Neural cell (in vitro differentiated cells): ENCODE measurements around the genes CYP4A22, STIL and SLC5A9.

- RAMPAGE, long total RNA: no peak
Measured at GRCh38 chr1:46804069-46804794, 5.4 kb downstream of the CYP4B1 start.

GRCh38 chr1:47136965-47137619, at the start of gene CYP4A22:
CYP4A22 (plus strand) TSS chr1:47137441.
- RAMPAGE, long total RNA: no peak

DNA sequence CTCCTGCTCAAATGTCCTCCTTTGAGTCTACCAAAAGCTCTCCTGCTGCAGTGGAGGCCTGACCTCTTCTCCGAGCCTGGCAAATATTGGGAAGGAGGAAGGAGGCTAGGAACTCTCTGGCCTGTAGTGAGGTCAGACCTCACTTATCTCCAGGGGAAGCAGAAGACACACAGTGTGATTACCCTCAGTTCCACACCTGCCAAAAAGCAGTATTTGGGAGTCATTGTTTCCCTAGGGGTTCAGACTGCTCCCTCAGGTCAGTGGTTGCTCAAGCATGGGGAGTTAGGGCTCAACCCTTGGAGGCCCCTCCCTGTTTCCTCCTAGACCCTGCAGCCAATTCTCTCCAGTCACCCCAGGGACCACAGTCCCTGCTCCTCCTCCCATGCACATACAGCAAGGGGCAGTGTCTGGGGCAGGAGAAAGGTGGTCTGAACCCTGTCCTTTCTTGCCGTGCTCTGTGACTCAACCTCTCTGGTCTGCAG, 1.2 kb downstream of the PDZK1IP1 start:
- RAMPAGE, long total RNA: no peak

DNA sequence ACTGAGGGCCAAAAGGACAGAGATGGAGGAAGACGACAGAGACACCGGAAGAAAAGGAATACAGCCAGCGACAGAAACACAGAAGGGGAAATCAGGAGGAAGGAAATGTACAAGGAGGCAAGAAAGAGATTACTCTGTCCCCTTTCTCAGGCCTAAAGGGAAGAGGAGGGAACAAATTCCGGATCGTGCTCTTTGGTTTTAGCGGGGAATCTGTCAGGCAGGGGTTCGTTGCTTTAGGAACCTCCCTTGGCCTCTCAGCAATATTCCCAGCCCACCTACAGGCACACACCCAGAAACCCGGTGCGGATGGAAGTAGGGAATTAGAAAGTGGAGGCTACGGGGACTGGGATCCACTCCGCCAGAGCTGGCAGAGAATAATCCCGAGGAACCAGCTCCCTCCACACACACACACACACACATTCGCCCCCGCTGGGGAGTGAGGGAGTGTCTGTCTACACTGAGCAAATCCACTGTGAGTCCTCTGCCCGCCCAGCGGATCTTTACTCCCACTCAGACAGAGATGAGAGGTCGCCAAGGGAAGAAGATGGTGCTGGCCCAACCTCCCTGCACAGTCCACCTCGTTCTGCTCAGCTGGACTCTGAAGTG, 5.8 kb downstream of the TAL1 start:
- RAMPAGE, long total RNA: no peak

GRCh38 chr1:47234924-47235853, 3.2 kb upstream of the TAL1 start:
- RAMPAGE, long total RNA: no peak

DNA sequence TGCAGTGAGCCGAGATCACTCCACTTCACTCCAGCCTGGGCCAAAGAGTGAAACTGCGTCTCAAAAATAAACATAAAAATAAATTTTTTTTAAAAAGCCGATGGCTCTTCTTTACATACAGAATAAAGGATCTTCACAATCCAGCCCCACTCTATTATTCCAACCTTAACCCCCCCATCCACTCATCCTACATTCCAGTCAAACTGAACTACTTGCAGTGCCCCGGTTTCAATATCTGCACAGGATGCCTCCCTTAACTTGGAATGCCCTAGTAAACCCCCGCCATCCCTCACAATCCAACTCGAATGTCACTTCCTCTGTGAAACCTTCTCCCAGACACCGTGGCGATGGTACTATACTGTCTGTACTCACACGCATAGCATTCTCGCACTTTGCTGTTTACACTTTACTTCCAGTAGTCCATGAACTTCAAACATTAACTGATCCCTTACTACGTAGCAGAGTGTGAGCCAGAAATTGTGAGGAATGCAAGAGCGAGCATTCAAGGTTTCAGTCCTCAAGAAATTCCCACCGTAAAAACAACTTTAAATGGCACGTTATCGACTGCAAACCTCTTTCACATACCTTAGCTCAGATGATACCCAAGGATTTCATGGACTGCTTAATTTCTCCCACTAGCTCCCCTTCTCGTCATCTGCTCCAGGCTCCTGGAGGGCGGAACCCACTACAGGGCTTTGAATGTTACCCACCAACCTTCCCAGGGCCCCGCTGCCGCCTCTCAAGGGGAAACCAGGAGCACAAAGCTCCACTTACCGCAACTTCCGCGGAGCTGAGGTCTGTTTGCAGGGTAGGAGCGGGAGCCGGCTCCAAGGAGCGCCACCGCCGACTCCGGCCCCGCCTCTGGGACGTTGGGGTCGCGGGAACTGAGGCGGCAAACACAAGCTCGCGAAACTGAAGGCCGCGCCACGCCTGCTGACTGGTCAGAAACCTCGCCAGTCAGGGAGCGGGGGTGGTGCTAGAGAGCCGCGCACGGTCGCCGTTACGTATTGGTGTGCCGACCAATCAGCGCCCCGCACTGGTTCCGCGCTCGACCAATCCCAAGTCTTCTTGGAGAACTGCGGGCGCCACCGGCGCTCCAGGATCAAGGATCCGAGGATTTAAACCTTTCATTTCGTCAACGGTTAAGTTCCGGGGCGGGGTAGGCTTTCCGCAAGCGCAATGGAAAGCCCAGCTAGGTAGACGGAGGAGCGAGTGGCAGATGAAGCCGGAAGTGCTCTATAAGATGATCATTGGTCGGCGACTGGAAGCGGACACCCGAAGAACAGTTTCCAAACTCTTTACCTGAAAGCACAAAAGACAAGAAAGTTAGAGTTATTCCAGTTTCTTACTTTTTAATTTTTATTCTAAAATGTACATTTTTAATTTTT, at the start of gene STIL:
Gene STIL, minus strand, starts transcription at position 886 of the 1,388 bp plus-strand sequence.
- RAMPAGE, long total RNA: no peak

- RAMPAGE, long total RNA: no peak
Measured at GRCh38 chr1:47443977-47444634, 6.3 kb downstream of the FOXD2 start.

- RAMPAGE, long total RNA: no peak
Measured at GRCh38 chr1:47477981-47478537, 40.2 kb downstream of the FOXD2 start.

DNA sequence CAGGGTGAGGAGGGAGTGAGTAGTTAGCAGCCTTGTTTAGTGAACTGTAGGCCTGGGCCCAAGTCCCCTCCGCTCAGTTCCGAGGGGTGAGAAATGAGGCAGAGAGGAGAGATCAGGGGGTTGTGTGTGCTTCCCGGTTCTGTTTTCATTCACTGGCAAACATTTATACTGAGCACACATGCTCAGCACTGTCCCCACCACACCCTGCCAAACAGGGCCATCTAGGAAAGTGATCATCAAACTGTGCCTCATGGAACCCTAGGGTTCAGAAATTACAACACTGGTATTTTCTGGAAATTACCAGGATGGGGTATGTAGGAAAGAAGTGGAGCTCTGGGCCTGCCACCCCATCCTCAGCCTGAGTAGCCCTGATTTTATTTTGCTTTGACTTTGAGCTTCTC, 84.0 kb downstream of the FOXD2 start:
- RAMPAGE, long total RNA: no peak

DNA sequence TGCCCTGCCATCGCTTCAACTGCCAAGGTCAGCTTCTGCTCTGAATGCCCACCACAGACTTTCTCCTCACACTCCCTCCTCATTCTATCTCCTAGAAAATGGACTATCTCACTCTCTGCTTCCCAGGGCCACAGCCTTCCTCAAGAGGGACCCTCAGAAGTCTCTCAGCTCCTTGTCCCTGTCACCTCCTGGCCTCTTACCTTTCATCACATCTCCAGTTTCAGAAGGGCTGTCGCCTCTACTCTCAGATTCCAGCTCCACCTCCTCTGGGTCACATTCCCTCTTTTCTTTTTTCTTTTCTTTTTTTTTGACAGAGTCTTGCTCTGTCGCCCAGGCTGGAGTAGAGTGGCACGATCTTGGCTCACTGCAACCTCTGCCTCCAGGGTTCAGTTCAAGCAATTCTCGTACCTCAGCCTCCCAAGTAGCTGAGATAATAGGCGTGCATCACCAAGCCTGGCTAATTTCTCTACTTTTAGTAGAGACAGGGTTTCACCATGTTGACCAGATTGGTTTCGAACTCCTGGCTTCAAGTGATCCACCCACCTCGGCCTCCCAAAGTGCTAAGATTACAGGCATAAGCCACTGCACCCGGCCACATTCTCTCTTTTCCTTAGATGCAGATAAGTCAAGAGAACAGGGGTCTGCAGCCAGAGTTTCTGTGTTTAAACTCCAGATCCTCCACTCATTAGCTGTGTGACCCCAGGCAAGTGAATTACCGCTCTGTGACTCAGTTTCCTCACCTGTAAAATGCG, 16.3 kb downstream of the TRABD2B start:
- RAMPAGE, long total RNA: no peak

GRCh38 chr1:48214222-48215196, 8.0 kb upstream of the SLC5A9 start:
- RAMPAGE, long total RNA: no peak

DNA sequence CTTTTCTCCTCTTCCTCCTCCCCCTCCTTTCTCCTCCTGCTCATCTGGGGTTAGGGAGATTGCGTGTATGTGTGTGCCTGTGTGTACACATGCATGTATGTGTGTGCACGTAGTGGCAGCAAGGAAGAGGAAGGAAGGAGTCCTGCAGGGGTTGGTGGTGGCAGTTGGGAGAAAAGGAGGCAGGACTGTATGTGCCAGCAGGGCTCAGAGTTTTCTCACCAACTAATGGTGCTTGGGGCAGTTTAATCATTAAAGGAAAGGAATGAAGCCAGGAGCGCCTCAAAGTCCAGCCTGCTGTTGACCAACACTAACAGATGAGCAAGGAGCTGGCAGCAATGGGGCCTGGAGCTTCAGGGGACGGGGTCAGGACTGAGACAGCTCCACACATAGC, at the start of gene SLC5A9:
Gene SLC5A9, plus strand, starts transcription at position 294 of the 391 bp plus-strand sequence.
- RAMPAGE, long total RNA: no peak

DNA sequence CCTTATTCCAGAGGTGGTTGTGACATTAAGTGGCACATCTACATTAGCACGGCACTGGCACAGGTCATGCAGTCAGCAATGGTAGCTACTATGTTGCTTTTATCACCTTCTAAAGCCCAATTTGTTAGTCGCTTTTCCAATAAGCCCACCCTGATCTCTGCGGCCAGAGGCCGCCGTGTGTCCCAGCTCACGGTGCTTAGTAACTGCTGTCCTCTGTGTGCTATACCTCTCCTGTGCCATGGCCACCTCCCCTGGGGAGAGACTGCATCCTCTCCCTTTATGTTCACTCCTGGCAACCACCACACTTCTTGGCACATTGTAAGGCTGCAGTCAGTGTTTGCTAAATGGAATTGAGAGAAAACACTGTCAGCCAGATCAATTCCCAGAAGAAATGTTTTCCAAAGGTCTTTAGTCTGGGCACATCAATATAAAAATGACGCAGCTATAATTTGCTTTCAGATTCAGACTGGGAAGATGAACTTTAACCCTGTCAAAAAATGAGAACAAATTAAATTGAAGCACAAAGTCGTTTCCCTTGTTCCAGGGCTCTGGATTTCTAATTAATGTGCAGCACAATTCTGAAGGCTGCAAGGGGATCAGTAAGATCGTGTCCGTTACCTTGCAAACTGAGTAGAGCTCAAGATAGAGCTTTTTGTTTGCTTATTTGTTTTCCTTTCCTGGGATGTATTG, 96.8 kb downstream of the BEND5 start:
- RAMPAGE, long total RNA: no peak

GRCh38 chr1:49257086-49258286, 480.8 kb upstream of the BEND5 start:
- RAMPAGE, long total RNA: no peak

DNA sequence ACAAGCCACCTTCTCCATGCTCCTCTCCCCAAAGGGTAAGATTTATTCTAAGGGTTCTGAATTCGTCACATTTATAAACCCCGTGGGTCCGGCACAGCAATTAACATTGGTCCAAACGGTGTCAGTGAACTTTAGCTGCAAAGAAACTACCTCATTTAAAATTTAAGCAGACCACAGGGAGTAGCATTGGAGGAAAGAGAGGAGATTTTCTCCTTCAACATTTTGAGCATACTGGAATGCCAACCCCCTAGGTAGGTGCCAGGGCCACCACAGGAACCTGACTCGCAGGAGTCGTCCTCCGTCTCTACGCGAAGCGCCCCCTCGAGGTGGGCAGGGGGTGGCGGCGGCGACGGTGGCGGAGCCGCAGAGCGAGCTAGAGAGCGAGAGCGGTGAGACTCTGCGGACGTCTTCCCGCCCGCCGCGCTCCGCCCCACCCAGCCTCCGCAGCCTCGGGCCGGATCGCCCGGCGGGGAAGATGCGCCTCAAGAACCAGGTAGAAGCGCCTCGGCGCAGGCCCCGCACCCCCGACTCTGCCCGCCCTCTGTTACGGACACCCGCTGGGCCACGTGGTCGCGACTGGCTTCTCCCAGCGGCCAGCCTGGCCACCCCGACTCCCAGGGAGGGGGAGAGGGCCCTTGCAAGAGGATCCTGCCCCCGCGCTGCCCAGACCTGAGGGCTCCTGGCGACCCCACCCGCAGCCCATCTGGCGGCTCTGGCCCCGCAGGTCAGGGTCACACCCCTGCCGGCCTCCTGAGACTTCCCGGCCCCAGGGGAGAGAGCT, 24.1 kb upstream of the AGBL4 start:
- RAMPAGE, long total RNA: no peak

DNA sequence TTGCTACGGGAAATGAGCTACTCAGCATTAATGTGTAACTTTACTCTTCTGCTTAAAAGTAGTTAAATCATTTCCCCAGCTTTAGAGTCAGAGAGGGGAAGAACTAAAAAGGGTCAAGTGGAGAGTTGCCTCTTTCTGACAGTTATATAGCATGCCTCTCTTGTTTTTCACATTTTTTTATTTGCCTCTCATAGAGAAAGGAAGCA, 10.2 kb upstream of the ELAVL4 start:
- RAMPAGE, long total RNA: no peak

DNA sequence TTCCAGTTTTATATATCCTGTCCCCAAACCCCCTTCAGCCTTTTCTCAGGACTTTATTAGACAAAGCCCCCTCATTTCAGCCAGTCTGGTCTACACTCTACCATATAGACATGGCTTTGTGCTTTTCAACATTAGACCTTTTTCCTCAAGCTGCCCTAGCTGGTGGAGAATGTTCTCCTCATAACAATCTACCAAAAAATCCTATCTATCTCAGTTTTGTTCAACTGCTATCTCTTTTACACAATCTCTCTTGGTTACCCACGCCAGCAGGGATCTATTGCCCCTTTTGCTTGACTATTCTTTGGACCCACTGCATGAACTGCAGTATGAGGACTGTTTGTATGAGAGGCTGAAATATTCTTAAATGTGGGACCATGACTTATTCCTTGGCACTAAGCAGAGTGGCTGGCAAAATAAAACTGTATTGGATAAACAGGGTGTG, 43.5 kb upstream of the DMRTA2 start:
- RAMPAGE, long total RNA: no peak

DNA sequence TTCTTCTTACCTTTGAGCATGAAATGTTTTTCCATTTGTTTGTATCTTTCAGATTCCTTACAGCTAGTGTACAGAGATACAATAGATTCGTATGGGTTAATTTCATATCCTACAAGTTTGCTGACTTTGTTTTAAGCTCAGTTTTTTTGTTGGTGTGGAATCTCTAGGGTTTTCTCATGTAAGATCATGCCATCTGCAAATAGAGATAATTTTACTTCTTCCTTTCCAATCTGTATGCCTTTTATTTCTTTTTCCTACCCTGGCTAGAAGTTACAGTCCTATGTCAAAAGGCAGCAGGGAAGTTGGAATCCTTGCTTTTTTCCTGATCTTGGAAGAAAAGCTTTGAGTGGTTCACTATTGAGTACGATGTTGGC, 102.0 kb upstream of the DMRTA2 start:
- RAMPAGE, long total RNA: no peak

GRCh38 chr1:50787917-50788271, 172.2 kb downstream of the FAF1 start:
- RAMPAGE, long total RNA: no peak

GRCh38 chr1:50914748-50915481, 45.2 kb downstream of the FAF1 start:
- RAMPAGE, long total RNA: no peak